Helper T cell (primary cell): ENCODE results near the genes CCNJL and C1QTNF2.

DNA sequence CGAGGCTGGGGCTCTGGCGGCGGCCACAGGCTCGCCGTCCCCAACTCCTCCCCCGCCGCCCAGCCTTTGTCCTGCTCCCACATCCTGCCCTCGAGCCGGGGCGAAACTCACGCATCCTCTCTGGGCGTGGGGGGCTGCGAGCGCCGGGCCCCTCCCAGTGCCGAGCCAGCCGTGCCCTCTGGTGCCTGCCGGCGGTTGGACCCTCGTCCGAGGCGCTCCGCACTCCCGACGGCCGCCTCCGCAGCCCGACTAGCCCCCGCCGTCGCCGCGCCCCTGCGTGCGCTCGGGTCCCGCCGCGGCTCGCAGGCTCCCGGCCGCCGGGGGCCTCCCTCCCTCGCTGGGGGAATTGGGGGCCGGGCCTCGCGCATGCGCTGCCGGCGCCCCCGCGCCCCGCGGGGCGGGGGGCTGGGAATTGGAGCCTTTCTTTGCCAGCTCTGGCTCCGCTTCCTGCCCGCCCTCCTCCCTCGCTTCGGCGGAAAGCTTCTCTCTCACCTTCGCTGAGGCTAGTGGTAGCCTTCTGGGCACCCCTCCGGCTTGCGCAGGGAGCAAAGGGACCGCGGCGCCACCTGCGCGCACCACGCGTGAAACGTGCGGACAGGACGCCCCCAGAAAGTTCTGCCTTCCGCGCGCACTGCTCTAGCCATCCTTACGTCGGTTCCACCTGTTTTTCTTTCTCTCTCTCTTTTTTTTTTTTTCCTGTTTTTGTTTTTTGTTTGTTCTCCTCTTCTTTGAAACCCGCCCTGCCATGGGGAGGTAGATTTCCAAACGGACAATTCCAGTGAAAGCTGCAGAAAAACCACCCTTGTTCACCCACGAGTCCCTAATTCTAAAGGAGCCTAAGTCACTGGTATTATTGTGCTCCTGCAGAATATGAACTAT lies at the start of gene CCNJL:
Gene CCNJL, minus strand, starts transcription at position 312 of the 879 bp plus-strand sequence.
- PRO-cap, 2 experiments: no peak in any of the 2 experiments

DNA sequence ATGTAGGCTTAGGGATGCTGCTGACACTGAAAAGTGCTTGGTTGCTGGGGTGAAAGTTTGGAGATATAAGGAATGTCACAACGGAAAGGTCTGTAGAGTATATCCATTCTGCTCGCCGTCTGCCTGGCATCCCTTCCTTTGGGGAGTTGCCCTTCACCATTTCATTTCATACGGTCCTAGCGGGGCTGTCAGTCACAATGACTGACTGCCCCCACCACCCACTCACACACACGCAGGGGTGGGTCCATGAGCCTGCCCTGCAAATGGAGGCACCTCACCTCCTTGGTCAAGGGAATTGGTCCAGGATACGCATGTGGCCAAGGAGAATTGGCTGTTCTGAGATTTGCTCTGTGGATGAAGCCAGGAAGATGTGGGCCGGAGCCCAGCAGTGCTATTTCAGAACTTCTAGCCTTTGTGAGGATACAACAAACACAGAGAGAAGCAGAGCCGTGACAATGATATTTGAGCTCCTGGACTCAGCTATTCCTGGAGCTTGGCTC lies 17.1 kb downstream of the C1QTNF2 start:
- PRO-cap, 2 experiments: no peak in any of the 2 experiments

DNA sequence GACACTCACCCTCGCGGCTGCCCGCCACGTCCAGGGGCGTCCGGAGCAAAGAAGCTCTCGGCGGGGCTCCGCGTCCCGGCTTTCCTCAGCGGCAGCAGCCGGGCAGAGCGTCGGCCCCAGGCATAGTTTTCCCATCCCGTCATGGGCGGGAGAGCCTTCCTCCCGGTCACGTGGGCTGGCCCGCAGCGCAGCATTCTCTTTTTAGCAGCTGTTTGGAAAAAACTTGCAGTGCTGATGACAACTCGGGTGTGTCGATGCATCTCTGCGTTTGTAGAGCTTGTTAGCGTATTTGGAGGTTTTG lies at the start of gene C1QTNF2:
Gene C1QTNF2, minus strand, starts transcription at position 124 of the 301 bp plus-strand sequence.
- PRO-cap, 2 experiments: no peak in any of the 2 experiments

DNA sequence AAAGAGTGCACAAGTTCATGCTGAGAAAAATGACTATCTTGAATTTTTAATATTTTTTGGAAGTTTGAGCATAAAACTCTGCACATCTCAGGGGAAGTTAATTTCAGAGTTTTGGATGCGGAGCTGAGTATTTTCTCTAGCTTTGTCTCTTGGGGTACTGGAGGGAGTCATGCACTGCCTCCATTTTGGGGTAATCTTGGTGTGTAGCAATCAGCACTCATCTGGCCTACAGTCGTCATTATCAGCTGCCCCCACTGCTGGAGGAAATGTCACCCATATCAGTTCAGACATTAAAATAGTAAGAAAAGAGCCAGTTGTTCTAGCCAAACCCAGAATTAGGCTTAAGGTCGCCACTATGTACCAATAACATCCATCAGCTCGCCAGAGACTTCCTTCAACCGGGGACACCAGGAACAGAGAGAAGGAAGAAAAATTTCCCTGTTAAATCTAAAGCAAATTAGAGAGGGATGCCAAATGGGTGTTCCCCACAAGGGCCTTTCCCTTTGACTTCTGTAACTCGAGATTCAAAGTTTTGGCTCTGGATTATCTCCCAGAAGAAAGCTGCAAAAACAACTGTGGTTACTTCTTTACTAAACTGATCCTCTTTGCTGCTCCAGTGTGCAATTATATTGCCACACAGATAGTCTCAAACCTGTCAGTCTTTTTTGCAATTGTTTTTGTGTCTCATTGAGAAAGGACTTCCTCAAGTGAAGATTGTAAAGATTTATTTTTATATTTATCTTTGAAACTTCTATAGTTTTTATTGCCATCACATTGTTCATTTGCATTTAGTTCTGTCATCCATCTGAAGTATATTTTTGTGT lies 49.2 kb downstream of the PTTG1 start:
- PRO-cap, 2 experiments: no peak in any of the 2 experiments

DNA sequence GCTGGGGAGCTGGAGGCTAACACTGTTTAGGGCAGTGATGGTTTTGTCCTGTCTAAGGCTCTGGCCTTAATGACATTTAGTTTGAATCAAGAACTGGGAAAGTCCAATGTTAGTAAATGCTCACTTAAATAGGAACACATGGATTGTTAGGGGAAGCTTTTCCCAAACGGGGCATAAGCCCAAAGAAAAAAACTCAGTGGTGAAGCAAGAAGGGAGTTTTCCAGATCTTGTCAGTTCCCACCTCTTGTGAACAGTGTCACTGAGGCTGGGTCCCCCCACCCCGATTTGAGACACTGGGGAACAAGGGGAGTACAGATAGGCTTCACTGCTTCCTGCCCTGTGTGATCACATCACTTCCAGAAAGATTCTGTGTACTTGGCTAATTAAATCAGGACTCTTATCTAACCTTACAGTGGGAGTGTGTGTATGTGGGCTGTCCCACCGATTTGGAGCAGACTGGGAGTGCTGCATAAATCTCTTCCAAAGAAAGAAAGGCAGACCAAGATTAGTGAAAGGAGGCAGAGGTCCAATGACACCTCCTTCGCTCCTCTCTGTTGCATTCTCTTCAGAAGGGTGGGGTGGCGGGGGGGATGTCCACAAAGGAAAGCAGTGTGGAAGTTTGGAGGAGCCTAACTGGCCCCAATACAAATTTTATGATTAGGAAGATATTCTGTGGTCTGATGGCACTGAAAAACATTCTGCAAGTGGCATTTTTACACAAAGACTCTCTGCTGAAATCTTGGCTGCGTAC lies 206.5 kb downstream of the PTTG1 start:
- PRO-cap, 2 experiments: no peak in any of the 2 experiments

- PRO-cap, 2 experiments: no peak in any of the 2 experiments
These were observed 194.9 kb downstream of the ATP10B start for GRCh38 chr5:160656961-160657671.

DNA sequence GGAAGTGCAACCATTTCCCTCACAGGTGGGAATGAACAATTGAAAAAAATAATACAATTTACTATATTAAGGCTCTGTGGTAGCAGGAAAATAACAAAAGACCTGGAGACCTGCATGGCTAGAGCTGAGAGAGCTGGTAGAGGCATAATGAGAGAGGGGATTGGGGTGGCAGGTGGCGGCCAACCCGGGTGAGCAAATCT lies 86.7 kb upstream of the ATP10B start:
- PRO-cap, 2 experiments: no peak in any of the 2 experiments

GRCh38 chr5:161139171-161139463 lies 287.1 kb upstream of the ATP10B start:
- PRO-cap, 2 experiments: no peak in any of the 2 experiments

GRCh38 chr5:162036276-162037026 lies 31.1 kb upstream of the GABRG2 start:
- PRO-cap, 2 experiments: no peak in any of the 2 experiments

DNA sequence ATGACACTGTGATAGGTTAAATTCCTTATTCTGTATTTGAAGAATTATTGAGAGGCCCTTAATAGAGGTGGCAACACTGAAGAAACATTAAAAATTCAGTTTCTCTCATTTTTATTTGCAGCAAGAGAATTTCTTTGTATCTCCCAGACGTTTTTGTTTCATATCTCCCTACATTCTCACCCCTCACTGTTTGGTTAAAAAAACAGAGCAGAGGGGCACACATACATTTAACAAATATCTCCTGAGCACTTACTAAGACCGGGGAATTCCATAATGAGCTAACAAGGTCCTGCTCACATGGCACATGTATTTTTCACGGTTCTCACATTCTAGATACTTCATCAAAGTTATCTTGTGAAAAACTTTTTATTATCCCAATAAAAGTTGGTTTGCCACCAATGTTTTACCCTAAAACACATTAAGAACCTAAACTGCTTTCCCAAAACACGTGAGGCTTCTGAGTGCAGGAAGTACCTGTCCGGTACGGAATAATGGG lies 455.8 kb upstream of the CCNG1 start:
- PRO-cap, 2 experiments: no peak in any of the 2 experiments

- PRO-cap, 2 experiments: no peak in any of the 2 experiments
These were observed 833.8 kb upstream of the TENM2 start for GRCh38 chr5:166144982-166145506.

GRCh38 chr5:166926041-166926485 lies 52.8 kb upstream of the TENM2 start:
- PRO-cap, 2 experiments: no peak in any of the 2 experiments

DNA sequence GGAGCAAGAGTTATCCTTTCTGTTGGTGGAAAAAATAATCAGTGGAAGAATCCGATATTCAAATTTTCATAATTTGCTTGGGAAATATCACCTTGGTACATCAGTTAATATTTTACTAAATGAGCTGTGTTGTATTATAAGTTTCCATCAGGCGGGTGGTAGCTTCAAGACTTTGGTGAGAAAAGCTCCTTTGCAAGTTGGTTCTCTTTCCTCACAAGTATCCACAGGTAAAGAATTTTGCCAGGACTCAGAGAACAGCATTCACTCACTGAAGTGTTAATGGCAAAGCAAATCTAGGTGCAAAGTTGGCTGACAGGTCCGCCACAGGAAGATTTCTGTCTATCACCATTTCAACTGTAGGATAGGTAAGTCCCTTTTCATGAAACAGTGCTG lies 436.0 kb downstream of the TENM2 start:
- PRO-cap, 2 experiments: no peak in any of the 2 experiments

DNA sequence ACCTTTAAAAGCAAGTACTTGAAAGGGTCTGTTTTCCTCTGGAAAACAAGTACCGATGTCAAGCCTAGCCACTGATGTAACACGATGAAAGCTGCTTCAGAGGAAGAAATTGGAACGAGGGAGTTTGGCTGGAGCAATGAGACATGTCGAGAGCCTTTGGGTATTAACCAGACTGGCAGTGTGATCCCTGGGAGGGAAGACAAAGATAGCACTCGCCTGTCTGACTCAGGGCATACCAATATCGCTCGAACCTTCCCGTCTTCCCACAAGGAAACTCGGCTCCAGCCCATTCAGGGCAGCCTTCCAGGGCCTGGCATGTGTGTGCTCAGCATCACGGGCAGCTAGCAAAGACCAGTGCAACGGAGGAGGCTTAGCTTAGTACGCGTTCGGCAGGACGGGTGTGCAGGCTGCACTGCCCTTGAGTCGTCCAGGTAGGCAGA lies 356.9 kb upstream of the WWC1 start:
- PRO-cap, 2 experiments: no peak in any of the 2 experiments

- PRO-cap, 2 experiments: no peak in any of the 2 experiments
These were observed 2.4 kb downstream of the WWC1 start for GRCh38 chr5:168293784-168294284.

DNA sequence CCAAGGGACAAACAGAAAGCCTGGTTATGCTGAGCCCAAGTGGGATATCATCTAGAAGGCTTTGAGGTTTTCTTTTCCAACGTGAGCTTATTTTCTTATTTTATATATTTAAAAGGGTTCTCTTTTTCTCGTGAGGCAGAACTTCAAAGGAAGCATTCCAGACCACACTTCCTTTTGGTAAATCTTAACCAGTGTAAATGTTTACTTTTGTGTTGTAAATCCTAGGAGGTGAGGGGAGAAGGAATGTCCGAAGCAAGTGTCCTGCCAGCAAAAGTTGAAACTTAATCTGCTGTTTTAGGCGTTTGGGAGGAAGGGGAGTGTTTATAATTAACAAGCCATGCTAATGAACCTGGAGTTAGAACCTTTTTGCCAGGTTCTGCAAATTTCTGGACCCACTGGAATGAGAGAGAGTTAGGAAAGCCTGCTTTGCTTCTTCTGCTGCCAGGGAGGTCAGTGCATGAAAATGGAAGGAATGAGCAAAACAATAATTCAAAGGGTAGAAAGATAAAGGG lies 37.9 kb downstream of the WWC1 start:
- PRO-cap, 2 experiments: no peak in any of the 2 experiments

DNA sequence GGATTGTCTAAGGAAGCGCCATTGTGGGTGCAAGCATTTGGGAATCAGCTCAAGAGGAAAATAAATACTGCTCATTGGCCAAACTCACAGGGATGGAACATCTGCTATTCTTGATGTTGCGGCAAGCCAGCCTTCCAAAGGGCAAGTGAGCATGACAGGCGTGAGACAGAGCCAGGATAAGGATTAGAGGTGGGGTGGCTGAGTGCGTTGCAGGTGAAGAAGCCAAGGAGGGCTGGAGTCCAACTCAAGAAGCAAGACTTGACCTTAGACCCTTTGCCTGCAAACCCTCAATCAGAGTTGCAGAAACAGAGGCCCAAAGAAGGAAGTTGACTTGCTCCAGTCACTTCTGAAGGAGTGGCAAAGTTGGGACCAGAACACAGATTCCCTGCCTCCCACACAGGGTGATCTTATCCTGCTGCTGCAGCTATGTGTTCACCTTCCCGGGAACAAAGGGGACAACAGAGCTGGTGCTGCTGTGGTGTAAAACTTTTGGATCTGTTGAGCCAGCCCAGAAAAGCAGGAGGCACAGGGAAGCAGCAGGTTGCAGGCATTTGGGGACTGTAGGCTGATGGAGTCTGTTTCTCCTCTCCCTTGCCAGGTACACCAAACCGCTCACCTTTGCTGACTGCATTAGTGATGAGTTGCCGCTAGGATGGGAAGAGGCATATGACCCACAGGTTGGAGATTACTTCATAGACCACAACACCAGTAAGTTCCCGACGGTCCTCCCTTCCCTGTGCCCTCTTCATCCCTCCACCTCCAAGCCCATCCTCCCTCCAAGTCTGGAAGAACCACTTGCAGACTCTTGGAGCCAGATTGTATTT lies 79.6 kb downstream of the WWC1 start:
- PRO-cap, 2 experiments: no peak in any of the 2 experiments

GRCh38 chr5:168683577-168684038 lies 104.4 kb upstream of the PANK3 start:
- PRO-cap, 2 experiments: peak in 2 of 2 experiments; most common plus-strand start chr5:168683800 (in 1); most common minus-strand start chr5:168683696 (in 2)

GRCh38 chr5:168707886-168708515 lies 128.8 kb upstream of the PANK3 start:
- PRO-cap, 2 experiments: no peak in any of the 2 experiments

DNA sequence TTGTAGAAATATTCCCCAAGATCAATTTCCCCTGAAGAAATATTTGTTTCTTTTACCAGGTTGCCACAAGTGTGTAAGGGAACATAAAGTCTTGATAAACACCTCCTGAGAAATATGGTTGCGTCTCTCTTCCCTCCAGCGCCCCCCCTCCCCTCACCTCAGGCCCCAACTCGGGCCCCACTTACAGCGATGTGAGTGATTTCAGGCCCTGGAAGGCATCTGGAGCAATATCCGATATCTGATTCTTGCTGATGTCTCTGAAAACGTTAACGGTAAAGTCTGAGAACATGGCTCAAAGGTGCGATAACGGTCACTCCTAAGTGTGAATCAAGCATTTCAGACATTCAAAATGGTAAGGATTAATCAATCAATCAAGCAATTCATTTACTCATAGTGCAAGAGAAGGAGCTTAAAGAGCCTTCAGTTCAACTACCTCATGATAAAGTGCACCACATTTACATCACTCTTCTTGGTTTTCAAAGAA lies 210.2 kb upstream of the PANK3 start:
- PRO-cap, 2 experiments: no peak in any of the 2 experiments